ENCODE results near the gene FH.

GRCh38 chr1:237053549-237054062 lies 11.6 kb downstream of the RYR2 start:
- PRO-cap, 2 experiments = peak in 1 of 2 experiments; most common plus-strand start chr1:237053838 (in 1)

DNA sequence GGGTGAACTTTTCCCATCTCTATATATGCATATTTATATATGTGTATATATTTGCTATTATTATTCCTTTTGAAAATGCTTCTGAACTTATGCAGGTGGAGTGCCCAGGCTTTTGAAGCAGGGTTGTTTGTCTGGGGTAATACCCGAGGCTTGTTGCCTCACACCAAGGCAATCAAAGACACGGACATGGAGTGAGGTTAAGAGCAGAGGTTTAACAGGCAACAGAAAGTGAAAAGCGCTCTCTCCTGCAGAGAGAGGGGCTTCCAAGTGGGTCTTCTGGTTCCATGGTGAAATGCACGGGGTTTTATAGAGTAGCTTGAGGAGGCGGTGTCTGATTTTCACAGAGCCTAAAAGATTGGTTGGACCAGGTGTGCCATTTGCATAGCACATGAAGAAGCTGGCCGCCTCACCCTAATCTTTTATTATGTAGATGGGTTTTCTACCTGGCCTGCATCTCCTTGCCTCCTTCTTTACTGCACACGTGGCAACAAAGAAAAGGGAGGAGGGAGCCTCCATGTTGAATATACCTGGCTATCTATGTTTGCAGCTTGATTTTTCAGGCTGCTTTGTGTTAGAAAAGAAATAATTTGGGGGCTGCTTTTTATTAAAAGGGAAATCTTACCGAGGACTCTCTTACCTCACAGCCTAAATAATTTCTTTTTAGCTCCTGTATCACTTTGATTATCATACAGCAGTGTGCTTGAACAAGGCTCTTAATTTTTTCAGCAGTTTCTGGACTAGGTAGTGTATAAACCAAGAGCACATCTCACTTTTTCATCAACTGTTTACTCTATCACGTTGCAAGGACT lies 197.3 kb downstream of the RYR2 start:
- PRO-cap, 2 experiments = no peak in any of the 2 experiments

DNA sequence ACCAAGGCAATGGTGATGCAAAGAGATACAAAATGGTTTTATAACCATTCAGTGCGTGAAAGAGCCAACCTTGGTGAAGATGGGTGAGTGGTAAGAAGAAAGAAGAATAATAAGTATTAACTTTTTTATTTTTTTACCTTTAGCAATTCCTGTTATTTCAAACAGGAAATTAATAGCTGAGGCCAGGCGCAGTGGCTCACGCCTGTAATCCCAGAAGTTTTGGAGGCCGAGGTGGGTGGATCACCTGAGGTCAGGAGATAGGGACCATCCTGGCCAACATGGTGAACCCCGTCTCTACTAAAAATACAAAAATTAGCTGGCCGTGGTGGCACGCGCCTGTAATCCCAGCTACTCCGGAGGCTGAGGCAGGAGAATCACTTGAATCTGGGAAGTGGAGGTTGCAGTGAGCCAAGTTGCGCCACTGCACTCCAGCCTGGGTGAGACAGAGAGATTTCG lies 126.0 kb upstream of the ZP4 start:
- PRO-cap, 2 experiments = no peak in any of the 2 experiments

DNA sequence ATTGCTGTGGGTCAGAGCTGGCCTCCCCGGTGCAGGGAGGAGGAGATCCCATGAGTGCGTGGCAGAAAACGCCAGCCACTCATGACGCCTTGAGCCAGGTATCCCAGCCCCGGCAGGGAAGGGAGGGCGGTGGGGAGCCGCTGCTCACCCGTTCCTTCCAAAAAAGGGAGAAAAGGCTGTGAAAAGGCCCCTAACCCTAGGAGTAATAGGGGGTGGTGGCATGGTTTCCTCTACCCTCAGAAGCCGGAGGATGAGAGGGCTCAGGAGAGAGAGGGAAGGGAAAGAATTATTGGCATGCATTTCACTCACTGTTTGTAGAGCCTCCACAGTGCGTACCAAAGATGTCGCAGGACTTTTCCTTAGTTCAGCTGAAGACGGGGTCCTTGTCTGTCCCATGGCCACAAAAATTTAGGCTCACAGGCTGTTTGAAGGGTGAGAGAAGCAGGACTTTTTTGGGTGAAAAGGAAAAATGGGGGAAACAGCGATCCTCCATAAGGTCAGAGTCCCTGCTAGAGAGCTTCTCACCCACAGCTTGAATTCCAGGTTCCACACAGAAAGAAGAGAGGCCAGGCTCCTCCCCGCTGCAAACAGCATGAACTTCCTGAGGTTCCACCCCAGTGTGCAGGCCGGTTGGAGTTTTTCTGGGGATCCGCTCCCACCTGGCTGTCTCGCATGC lies 594.9 kb upstream of the ZP4 start:
- PRO-cap, 2 experiments = no peak in any of the 2 experiments

- PRO-cap, 2 experiments = no peak in any of the 2 experiments
These were observed 699.4 kb upstream of the ZP4 start for GRCh38 chr1:238590142-238590524.

DNA sequence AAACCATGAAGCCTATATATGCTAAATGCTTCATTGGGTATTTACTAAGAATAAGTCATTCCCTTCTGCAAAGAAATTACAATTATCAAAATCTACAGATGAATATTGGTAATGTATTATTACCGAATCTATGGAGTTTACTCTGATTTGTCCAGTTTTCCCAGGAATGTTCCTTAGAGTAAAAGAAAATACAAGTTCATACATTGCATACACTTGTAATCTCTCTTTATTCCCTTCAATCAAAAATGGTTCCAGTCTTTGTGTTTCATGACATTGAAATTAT lies 683.6 kb upstream of the CHRM3 start:
- PRO-cap, 2 experiments = no peak in any of the 2 experiments

- PRO-cap, 2 experiments = no peak in any of the 2 experiments
These were observed 1.4 kb downstream of the CHRM3 start for GRCh38 chr1:239387753-239388262.

DNA sequence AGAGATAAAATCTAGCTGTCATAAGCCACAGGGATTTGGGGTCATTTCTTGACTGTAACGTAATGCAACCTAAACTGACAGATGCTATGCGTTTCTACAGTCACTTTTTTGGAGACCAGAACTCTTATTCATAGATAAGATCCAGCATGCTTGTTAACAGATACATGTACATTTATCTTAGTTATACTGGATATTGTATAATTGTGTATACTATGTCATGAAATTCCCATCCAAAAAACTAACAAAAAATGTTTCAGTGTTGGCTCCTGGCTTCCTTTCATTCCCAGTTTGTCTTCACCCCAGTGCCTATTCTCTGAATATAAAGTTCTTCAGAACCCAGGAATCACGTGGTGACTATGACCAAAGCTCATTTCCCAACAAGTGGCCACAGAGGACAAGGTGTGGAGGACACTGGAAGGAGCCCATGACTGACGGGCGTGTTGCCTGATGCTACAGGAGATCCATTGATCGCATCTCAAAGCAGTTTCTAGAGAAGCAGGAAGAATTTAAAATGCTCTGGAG lies 7.3 kb upstream of the GREM2 start:
- PRO-cap, 2 experiments = no peak in any of the 2 experiments

- PRO-cap, 2 experiments = no peak in any of the 2 experiments
These were observed 222.3 kb downstream of the RGS7 start for GRCh38 chr1:241134592-241135130.

GRCh38 chr1:241503961-241504493 lies 15.5 kb downstream of the FH start:
- PRO-cap, 2 experiments = no peak in any of the 2 experiments

DNA sequence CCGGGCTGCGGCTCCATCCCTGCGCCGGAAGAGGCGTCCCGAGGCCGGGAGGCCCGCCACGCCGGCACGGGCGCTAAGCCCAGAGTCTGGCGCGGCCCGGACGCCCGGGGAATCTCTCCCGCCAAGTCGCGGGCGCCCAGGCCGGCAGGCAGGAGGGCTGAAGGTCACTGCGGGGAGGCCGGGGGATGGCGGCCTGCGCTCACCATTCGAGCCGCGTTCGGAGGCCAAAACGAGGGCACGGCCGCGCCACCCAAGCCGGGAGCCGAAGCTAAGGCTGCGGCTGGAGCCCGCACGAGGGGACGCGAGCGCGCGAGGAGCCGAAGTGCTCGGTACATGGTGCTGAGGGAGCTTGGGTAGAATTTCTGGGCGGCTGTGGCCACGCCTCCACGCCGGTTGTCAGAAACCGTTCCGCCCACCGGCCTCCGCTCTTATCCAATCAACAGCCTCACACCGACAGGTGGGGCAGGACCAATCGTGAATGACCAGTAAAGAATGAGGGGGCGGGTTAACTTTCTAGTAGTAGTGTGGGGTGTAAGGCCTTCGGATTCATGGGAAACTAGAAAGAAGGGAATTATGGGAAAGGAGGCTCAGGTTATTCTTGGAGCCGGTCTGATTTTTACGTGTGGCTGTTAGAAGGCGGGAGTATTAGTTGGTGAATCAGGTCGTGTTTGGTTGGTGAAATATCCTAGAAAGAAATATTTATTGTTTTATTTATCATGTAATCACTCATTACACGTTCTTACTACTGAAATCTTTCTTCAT lies at the start of gene FH:
TSS of gene FH (minus strand) at position 368 of the 762 bp plus-strand sequence.
- PRO-cap, 2 experiments = peak in 2 of 2 experiments; most common plus-strand start position 595 of the sequence (in 2); most common minus-strand start position 324 of the sequence (in 2)

DNA sequence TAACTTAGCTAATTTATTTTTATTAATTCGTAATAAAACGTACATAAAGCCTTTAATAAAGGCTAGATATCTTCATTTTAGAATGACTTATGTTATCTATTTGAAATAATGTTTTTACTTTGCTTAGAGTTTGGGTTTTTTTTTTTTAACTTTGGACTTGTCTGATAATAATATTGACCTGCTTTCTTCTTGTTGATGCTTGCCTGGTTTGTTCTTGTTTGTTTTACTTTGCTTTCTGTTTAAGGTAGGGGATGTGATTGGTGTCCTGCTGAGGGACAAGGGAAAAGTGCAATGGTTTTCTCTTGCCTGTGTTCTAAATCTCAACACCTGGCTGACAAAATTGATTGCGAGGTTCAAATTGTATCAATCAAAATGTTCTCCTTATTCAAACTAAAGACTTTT lies 2.1 kb upstream of the FH start:
- PRO-cap, 2 experiments = no peak in any of the 2 experiments

GRCh38 chr1:241633963-241634755 lies 6.0 kb downstream of the CHML start:
- PRO-cap, 2 experiments = no peak in any of the 2 experiments

DNA sequence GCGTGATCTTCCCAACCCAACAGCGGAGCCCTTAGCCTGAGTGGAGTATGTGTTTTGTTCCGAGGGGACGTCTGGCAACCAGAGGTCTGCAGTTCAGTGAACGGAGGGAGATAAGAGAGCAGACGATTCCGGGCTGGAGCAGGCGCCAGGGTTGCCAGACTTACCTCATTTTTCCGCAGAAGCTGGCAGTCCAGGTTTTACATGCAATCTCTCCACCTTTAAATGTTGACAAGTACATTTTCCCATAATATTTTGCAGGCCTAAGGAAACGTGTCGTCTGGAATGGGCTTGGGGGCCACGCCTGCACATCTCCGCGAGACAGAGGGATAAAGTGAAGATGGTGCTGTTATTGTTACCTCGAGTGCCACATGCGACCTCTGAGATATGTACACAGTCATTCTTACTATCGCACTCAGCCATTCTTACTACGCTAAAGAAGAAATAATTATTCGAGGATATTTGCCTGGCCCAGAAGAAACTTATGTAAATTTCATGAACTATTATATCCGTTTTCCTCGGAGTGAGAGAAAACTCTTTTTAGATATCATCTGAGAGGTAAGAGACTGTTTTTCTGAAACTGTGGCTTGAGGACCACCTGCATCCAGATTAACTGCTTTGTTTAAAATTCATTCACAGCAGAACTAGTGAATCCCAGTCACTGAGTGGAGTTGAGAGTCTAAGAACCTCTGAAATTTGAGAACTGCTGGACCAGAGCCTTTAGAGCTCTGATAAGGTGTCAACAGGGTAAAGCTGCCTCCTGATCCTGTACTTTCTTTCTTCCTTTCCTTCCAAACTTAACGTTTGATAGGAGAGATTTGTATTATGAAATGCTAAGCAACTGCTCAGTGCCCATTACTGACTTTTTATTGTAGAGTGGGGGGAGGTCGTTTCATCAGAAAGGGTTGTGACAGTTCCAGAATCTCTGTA lies 732 bp downstream of the EXO1 start:
- PRO-cap, 2 experiments = no peak in any of the 2 experiments

- PRO-cap, 2 experiments = no peak in any of the 2 experiments
These were observed 364.8 kb downstream of the CEP170 start for GRCh38 chr1:242890089-242890779.

GRCh38 chr1:243246751-243247262 lies 8.3 kb downstream of the CEP170 start:
- PRO-cap, 2 experiments = no peak in any of the 2 experiments

GRCh38 chr1:243316376-243317242 lies 60.8 kb downstream of the SDCCAG8 start:
- PRO-cap, 2 experiments = no peak in any of the 2 experiments

DNA sequence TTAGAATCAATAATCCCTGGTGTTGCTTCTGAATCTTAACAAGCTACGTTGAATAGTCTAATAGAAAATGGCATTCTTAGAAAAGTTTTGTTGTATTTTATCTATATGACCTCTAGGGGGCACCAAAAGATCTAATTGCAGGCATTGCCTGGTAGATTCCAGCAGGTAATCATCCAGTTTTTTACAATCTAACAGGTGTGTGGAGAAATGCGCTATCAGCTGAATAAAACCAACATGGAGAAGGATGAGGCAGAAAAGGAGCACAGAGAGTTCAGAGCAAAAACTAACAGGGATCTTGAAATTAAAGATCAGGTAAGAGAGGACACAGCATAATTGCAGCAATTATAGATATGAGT lies 88.2 kb downstream of the SDCCAG8 start:
- PRO-cap, 2 experiments = no peak in any of the 2 experiments

DNA sequence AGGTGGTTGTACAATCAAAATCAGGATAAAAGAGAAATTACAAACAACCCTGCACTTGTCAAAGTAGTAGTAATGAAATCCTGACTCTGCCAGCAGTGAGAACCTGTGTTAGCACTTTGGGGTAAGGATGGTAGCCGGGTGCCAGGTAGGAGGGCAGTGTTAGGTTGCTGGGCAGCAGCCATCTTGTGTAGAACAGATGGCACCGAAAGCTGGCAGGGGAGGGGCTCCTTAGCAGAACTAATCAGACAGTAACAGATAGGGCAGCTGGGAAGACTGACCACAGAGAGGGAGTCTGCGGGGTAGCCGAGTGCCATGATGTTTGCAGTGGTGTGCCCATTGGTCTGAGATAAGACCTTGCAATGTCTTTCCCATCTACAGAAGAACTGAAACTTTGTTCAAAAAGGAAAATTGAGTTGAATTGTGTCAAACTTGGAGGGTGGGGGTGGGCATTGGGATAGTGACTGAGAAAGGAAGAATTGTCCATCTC lies 137.3 kb downstream of the SDCCAG8 start:
- PRO-cap, 2 experiments = no peak in any of the 2 experiments

GRCh38 chr1:243421225-243421697 lies 165.4 kb downstream of the SDCCAG8 start:
- PRO-cap, 2 experiments = no peak in any of the 2 experiments

All from right ventricle myocardium (tissue), 1 donor.